Lung (tissue), 4 donors: Measurements from ENCODE around the gene PRDM11.

- PRO-cap, result no peak
- RAMPAGE, long total RNA, result no peak
- RRBS, result 4% methylated on average over 6 of the region's 8 CpGs
These were observed 502 bp upstream of the TSPAN18 start for GRCh38 chr11:44726308-44726611.

- PRO-cap, result no peak
- RAMPAGE, long total RNA, result no peak
- RRBS, result no CpG with 5 or more reads among the region's 7 CpGs
These were observed 97.6 kb downstream of the TSPAN18 start for GRCh38 chr11:44824229-44824888.

GRCh38 chr11:44932146-44933120 lies 18.2 kb downstream of the TP53I11 start:
- PRO-cap, result no peak
- RAMPAGE, long total RNA, result no peak
- RRBS, result no CpG with 5 or more reads among the region's 24 CpGs

DNA sequence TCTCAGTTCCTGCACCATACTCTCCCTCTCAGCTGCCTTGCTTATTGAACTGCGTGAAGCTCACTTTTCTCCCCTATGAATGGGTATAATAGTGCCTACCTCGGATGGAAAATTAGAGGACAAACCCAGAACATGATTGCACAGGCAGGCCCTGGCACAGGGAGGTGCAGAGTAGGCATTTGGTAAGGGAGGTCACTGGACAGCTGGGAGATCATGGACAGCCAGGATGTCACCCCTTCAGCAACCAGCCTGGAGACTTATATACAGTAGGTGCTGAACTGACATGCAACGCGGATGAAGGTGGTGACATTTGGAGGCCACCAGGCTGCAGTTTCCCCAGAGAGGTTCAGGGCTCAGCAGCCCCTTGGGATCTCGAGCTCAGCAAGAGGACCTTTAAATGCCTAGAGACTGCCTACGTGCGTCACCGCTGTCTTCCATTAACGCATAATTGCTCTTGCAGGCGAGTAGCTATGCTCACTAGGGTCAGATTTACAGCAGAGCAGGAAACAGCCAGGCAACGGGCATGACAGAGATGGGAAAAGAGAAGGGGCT lies 78.5 kb upstream of the TP53I11 start:
- PRO-cap, result no peak
- RAMPAGE, long total RNA, result no peak
- RRBS, result no CpG with 5 or more reads among the region's 11 CpGs

- PRO-cap, result no peak
- RAMPAGE, long total RNA, result no peak
- RRBS, result no CpG with 5 or more reads among the region's 3 CpGs
These were observed 52.1 kb upstream of the PRDM11 start for GRCh38 chr11:45094276-45094701.

DNA sequence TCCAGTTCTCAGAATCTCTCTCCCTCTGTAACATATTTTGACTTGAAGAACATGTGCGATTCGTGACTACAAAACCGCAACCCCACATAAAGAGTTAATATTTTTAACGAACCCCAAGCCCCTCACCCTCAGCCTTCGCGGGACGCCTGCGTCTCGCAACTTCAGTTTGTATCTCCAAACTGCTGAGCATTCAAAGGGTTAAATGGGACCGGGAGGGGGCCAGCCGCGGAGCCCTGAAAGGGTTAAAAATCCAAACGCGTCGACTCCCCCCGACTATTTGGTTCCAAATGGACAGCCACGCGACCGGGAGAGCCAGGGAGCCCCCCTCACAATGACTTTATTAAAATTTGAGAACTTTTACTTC lies 460 bp upstream of the PRDM11 start:
- PRO-cap, result no peak
- RAMPAGE, long total RNA, result no peak
- RRBS, result 1% methylated on average over 7 of the region's 19 CpGs

GRCh38 chr11:45146361-45147433 lies at the start of gene PRDM11:
Gene PRDM11, plus strand, starts transcription at chr11:45146639.
- PRO-cap, result bidirectional peak, plus-strand start at chr11:45146669, minus-strand start at chr11:45146592; unidirectional peak, minus-strand start at chr11:45146837; bidirectional peak, plus-strand start at chr11:45147341, minus-strand start at chr11:45147162
- RAMPAGE, long total RNA, result no peak
- RRBS, result 1% methylated on average over 72 of the region's 143 CpGs

DNA sequence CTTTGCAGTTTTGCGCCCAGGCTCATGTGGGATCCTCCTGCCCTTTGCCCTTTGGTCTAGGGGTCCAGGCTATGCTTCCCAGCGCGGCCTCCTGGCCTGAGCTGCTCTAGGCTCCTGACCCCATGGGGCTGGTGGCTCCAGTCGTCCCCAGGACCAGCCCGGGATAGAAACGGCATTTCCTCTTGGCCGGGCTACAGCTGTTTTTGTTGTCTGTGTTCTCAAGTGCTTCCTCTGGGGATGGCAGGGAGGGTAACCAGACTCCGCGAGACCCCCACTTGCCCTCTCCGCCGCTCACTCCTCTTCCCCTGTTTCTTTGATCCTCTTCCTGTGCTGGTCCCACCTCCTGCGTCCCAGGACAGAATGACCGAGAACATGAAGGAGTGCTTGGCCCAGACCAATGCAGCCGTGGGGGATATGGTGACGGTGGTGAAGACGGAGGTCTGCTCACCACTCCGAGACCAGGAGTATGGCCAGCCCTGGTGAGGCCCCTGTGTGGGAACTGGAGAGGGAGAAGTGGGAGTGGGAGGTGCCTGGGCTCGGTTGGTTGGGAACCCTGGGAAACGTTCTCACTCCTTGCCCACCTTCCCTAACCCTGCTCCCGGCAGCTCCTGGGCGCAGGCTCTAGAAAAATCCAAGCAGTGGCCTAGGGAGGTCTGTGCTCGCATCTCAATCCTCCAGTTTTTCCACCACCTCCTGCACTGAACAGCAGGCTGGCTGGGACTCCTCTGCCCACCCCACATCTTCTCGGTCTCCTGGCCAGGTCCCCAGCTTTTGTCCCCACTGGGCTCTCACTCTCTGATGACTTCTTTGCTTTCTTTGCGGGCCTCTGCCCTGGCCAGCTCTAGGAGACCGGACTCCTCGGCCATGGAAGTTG lies 35.2 kb downstream of the PRDM11 start:
- PRO-cap, result no peak
- RAMPAGE, long total RNA, result no peak
- RRBS, result no CpG with 5 or more reads among the region's 26 CpGs

- PRO-cap, result no peak
- RAMPAGE, long total RNA, result no peak
- RRBS, result no CpG with 5 or more reads among the region's 13 CpGs
These were observed 85.2 kb upstream of the SYT13 start for GRCh38 chr11:45371333-45371734.

DNA sequence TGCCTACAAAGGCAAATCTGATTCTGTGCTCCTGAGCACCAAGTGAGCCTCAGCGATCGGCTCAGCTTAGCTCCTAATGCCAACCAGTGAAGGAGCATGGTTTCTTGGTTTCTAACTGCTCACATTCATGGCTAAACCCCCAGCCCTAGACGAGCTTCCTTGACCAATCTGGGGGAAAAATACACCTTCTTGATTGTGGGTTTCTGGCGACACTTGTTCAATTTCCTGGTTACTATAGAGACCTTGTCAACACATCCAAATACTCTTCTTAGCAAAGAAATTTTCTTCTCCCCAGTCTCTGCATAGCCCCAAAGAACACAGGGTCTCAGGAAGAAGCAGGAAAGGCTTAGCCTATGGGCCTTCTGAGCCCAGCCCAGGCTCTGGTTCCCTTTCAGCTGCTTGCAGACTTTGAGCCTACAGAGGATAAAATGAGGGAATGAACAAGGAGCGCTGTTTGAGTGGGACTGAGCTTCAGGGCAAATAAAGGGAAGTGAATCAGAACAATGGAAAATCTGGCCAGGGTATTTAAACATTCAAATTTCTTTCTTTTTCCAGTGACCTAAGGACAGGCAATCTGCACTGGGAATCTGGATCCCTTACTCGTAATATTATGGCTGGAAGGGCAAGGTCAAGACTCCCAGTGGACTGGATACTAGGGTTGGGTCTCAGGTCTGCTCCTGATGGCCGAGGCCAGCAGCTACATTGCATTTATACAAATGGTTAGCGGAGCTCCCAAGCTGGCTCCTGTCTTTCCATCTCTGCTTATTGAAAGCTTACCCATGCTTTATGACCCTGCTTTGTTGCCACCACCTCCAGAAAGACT lies 88.7 kb upstream of the SYT13 start:
- PRO-cap, result no peak
- RAMPAGE, long total RNA, result no peak
- RRBS, result no CpG with 5 or more reads among the region's 8 CpGs

DNA sequence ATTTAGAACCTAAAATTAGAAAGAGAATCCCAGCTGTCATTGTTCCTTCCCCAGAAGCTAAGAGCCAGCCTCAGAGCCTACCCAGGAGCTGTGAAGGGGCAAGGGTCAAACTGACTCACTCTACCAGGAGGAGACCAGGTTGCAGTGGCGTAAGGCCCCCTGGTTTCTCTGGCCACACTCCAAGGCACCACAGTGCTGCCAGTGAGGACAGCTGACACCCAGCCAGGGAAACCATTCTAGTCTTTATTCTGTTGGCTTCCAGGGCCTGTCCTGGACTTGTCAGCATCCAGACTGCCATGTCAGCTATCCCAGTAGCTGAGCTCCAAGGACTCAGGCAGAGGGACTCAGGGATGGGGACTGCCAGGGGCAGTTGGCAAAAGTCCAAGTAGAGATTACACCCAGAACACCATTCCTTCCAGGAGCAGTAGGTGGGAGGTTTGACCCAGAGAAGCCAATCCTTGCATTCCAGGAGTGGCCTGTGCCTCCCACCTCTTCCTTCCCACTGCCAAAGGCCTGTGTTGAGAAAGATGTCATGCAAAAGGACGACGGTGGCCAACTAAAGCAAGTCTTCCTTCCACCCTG lies 3.7 kb upstream of the MAPK8IP1 start:
- PRO-cap, result no peak
- RAMPAGE, long total RNA, result no peak
- RRBS, result no CpG with 5 or more reads among the region's 3 CpGs

DNA sequence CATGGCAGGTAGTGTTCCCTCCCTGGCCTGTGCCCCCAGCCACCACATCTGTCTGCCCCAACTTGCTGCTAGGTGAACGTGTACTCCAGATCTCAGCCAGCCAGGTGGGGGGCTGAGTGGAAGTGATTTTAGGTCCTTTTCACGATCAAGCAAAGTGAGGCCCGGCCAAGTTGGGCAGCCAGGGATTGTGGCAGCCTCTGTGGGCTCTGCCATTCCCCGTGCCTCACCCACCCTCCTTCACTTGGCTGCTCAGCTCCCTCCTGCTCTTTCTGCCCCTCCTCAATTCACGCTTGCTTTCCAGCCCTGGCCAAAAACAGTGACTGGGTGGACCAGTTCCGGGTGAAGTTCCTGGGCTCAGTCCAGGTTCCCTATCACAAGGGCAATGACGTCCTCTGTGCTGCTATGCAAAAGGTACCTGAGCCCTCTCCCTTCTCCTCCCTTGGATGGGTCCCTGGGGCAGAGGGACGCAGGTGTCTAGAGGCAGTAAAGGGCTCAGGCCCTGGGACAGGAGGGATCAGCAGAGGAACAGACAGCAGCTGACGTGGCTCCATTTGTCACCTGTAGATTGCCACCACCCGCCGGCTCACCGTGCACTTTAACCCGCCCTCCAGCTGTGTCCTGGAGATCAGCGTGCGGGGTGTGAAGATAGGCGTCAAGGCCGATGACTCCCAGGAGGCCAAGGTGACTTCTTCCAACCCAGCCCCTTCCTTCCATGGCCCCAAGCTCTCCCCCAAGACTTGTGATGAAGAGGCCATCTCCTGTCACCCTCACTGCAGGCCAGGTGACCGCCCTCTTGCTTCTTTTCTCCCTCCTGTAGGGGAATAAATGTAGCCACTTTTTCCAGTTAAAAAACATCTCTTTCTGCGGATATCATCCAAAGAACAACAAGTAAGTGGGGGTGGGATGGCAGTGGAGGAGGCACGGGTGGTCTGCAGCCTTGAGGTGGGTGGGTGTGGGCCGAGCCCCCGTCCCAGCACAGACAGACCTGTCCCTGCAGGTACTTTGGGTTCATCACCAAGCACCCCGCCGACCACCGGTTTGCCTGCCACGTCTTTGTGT lies 2.6 kb downstream of the FREY1 start:
- PRO-cap, result no peak
- RAMPAGE, long total RNA, result no peak
- RRBS, result no CpG with 5 or more reads among the region's 26 CpGs

GRCh38 chr11:45982865-45984053 lies 60.8 kb downstream of the LARGE2 start:
- PRO-cap, result no peak
- RAMPAGE, long total RNA, result no peak
- RRBS, result no CpG with 5 or more reads among the region's 12 CpGs

GRCh38 chr11:46236925-46238087 lies 40.2 kb upstream of the CREB3L1 start:
- PRO-cap, result unidirectional peak, plus-strand start at chr11:46237916
- RAMPAGE, long total RNA, result no peak
- RRBS, result 2% methylated on average over 19 of the region's 66 CpGs

DNA sequence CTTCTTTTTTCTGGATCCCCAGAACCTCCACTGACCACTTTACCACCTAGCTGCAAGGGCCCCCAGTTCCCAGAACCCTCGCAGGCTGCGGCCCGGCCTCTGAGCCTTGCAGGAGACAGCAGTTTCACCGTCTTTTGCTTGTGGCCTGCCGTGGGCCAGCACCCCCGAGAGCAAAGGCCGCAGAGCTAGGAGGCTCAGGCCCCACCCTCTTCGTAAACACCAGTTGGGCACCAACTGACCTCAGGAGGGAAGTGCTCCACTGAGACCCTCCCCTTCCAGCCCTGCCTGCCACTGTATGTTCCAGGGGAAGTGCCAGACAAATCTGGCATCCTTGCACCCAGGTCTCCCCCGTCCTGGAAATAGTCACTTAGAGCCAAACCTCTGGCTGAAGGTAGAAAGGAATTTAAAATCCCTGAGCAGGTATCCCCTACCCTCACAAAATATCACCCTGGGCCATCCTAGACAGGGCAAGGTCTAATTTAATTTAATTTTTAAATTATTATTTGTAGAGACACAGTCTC lies 23.3 kb upstream of the CREB3L1 start:
- PRO-cap, result no peak
- RAMPAGE, long total RNA, result no peak
- RRBS, result no CpG with 5 or more reads among the region's 9 CpGs

- PRO-cap, result no peak
- RAMPAGE, long total RNA, result no peak
- RRBS, result no CpG with 5 or more reads among the region's 13 CpGs
These were observed 30.0 kb upstream of the DGKZ start for GRCh38 chr11:46317161-46317862.

- PRO-cap, result no peak
- RAMPAGE, long total RNA, result no peak
- RRBS, result no CpG with 5 or more reads among the region's 8 CpGs
These were observed 16.8 kb upstream of the DGKZ start for GRCh38 chr11:46330393-46330926.

DNA sequence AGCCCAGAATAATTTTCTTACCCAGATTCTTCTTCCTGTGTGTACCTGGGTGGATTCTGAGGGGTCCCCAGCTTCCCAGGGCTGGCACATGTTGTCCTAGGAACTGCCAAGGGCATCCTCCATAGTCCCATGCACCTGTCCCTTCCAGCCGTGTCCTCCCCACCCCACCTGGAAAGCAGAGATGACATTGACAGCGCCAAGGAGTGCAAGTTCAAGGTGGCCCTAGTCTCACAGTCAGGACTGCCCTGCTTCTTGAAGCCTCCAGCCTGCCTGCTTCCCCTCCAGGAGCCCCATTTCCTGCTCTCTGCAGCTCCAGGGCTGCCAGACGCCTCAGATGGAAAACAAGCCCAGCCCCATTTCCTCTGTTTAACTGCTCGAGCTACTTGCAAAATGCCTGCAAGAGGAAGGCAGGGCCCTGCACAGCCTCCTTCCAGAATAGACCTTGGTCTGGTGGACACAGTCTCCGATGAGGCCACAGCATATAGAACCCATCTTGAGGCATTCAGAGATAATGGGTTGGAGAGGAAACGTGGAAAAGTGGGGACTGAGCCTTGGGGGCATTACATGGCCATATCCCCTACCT lies 5.1 kb upstream of the DGKZ start:
- PRO-cap, result no peak
- RAMPAGE, long total RNA, result no peak
- RRBS, result no CpG with 5 or more reads among the region's 6 CpGs

GRCh38 chr11:46382230-46382876 lies 884 bp downstream of the MDK start:
- PRO-cap, result no peak
- RAMPAGE, long total RNA, result no peak
- RRBS, result 3% methylated on average over 7 of the region's 44 CpGs

GRCh38 chr11:46648998-46649811 lies 31.9 kb downstream of the ATG13 start:
- PRO-cap, result no peak
- RAMPAGE, long total RNA, result no peak
- RRBS, result no CpG with 5 or more reads among the region's 3 CpGs